ENCODE measurements around the genes CLEC9A, KLRC1, TAS2R9, TAS2R30 and TAS2R42.

GRCh38 chr12:9647264-9647786 lies 22.2 kb upstream of the CLEC2D start:
- PRO-cap, result no peak
- RAMPAGE, long total RNA, 2 experiments, result no peak in any of the 2 experiments

DNA sequence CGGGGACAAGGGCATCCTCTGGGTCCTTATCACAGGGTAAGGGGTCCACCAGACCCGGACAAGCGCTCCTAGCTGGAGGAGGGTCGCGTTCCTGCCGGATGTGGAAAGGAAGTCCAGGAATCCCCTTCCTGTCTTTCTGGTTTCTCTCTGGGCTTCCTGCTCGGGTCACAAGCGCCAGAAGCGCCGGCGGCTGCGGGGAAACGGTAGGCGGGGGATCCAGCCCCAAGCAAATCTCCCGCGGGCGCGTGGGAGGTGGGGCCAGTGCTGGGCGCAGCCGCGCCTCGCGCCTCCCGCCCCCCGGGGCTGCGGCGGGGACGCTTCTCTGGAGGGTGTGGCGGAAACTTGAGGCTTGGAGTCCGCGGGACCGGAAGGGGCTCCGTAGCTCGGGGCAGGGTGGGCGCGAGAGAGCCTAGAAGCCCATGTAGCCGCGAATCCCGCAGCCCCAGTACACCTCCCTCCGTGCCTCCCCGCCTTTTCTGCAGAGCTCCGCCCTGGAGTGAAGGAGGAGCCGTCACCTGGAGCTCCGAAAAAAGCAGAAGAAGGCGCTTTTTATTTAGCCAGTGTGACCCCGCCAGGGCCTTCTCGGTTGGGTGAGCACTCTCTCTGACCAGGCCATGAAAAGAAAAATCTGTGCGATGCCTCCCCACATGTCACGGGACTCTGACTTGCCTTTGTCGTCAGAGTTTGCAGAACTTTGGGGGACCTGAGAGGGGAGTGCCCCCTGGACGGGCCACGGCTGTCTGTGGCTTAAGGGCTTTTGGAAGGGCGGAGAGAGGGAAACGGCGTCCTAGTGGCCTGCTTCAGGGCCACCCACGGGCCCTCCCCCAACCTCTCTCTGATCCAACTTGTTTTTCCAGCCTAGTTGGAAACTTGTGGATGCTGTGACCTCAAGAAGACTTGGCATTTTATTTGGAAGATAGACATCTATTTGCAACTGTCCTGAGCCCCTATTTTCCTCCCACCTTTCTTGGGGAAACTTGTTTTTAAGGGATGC lies 21.4 kb upstream of the CLEC2D start:
- PRO-cap, result bidirectional peak, plus-strand start at position 381 of the sequence, minus-strand start at position 202 of the sequence; bidirectional peak, plus-strand start at position 865 of the sequence, minus-strand start at position 744 of the sequence
- RAMPAGE, long total RNA, 2 experiments, result start-site peak on the plus strand in 2 of 2 experiments, centred at positions 356 to 875 of the sequence, 17 to 43 reads per replicate

DNA sequence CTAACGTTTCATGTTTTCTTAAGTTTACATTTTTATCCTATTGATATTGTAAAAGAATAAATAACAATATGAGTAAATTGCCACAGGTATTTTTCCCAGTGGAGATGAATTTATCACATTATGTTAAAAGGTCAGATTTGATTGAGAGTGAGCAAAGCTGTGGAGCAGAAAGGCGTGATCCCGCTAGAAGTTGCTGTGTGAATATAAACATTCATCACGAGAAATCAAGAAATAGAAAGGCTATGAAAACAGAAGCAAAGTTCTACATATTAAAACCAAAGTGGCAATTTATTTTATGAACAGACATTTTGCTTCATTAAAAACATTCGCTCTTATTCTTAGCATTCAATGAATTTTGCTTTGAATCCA lies 28.2 kb downstream of the CD69 start:
- PRO-cap, result no peak
- RAMPAGE, long total RNA, 2 experiments, result no peak in any of the 2 experiments

DNA sequence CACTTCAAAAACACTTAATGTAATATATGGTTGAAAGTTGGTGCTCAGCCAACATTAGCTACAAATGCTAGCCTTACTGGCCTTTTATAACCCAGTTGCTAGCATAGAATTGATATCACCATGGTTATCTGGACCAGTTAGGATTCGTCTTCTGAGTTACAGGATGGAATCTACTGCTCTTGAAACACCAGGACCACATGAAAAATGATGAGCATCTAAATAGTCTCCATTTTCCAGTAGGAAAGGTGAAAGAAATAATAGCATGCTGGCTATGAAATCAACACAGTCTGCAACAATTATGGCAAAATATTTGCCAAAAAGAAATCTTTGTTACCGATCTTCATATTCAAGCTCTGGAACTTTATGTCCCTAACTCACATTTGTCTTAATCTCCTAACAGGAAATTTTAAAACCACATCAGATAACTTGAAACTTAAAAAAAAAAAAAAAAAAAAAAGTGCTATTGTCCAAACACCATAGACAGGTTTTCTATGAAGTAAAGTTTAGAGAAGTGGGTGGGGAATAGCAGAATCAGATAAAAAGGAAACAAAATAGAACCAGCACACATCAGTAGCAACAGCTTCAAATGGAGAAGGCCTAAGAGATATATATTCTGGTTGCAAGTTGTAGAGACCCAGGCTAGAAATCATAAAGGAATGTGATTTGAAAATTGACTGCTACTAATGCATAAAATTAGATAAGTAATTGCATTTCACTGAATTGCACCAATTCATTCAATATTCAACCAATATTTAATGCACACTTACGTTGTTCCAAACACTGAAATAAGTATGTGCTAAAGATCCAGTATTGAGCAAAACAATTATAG lies 12.8 kb upstream of the CD69 start:
- PRO-cap, result no peak
- RAMPAGE, long total RNA, 2 experiments, result no peak in any of the 2 experiments

DNA sequence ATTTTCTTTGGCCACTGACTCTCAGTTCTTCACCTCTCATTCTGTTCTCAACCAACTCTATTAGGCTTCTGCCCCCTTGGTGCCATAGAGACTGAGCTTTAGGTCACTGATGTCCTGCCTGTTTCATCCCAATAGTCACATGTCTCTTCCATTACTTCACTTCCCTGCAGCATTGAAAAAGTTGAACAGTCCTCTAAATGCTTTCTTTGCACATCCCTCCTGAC lies 2.7 kb downstream of the CLEC12A start:
- PRO-cap, result no peak
- RAMPAGE, long total RNA, 2 experiments, result no peak in any of the 2 experiments

GRCh38 chr12:10030424-10030860 lies at the start of gene CLEC9A:
Gene CLEC9A, plus strand, starts transcription at chr12:10030682.
- PRO-cap, result no peak
- RAMPAGE, long total RNA, 2 experiments, result no peak in any of the 2 experiments

- PRO-cap, result no peak
- RAMPAGE, long total RNA, 2 experiments, result no peak in any of the 2 experiments
These were observed 29.7 kb downstream of the CLEC1A start for GRCh38 chr12:10069013-10069479.

- PRO-cap, result no peak
- RAMPAGE, long total RNA, 2 experiments, result no peak in any of the 2 experiments
These were observed 2.0 kb upstream of the CLEC1A start for GRCh38 chr12:10100765-10101252.

DNA sequence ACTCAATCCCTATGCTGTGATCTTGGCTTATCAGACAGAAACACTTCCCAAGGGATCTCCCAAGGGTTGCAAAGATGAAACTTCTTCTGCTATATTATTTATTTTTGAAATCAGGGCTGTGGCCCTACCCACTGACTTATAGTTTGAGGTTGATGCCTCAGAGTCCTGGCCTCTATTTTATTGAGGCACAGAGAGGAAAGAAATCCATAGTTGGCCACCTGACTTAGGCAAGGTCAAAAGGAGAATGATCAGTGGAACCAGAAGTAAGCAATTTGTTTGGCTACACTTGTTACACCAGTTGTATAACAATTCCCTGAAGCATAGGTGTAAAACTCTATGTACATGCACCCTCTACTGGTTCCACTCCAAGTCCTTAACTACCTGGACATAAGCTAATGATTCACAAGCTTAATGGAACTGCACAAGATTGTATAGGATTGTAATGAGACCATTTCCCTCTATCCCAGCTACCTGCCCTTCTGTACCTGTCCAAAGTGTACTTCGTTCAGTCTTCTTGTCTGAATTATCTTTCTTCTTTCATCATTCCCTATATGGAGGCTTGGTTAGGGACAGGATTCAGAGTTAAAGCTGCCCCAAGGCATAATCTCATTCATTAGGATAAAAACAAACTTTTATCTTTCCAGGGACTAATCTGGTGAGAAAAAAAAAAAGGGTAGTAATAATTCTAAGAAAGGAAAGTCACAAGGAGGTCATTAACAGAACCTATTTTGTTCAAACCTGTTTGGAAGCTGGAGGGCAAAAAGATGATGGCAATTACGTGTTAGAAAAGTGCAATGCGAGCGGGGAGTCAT lies 3.0 kb upstream of the TMEM52B start:
- PRO-cap, result no peak
- RAMPAGE, long total RNA, 2 experiments, result no peak in any of the 2 experiments

GRCh38 chr12:10392787-10393006 lies 2.9 kb upstream of the KLRK1 start:
- PRO-cap, result no peak
- RAMPAGE, long total RNA, 2 experiments, result no peak in any of the 2 experiments

GRCh38 chr12:10452939-10453583 lies at the start of gene KLRC1:
Gene KLRC1, minus strand, starts transcription at chr12:10453377.
- PRO-cap, result no peak
- RAMPAGE, long total RNA, 2 experiments, result no peak in any of the 2 experiments

DNA sequence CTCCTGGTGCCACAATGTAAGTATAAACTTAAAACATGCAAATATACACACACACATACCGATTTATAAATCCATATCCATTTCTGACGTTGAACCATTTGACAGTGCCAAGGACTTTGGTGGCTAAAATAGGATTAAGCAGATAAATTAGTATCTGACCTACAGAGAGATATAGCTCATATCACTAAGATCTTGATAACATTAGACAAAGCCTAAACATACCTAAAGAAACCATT lies 4.2 kb downstream of the YBX3 start:
- PRO-cap, result no peak
- RAMPAGE, long total RNA, 2 experiments, result start-site peak on the minus strand in 1 of 2 experiments, centred at position 85 of the sequence, 119 reads per replicate

DNA sequence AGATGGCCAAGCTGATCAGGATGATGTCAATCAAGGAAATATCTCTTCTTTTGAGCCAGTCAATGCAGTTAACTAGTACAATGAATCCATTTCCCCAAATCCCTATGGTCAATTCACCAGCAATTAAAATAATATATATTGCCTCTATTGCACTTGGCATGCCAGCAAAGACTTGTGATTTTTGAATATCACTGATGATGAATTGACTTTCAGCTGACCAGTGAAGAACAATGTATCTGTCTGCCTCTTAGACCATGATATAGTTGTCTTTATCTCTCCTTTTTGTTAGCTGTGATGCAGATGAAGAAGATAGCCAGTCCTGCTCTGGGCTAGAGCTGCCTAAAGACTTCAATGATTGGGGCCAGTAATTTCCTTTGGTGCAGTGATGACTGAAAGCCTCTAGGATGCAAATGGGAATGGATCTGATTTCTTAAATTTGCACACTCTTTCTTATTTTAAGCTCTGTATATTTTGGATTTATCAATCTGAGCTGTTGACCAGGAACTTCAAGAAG lies at the start of gene TAS2R9:
Gene TAS2R9, minus strand, starts transcription at position 253 of the 514 bp plus-strand sequence.
- PRO-cap, result no peak
- RAMPAGE, long total RNA, 2 experiments, result no peak in any of the 2 experiments

GRCh38 chr12:11134359-11135066 lies at the start of gene TAS2R30:
Gene TAS2R30, minus strand, starts transcription at chr12:11134644.
- PRO-cap, result no peak
- RAMPAGE, long total RNA, 2 experiments, result no peak in any of the 2 experiments

- PRO-cap, result no peak
- RAMPAGE, long total RNA, 2 experiments, result no peak in any of the 2 experiments
These were observed at the start of gene TAS2R42 for GRCh38 chr12:11186722-11187230. Gene TAS2R42, minus strand, starts transcription at chr12:11186937.

DNA sequence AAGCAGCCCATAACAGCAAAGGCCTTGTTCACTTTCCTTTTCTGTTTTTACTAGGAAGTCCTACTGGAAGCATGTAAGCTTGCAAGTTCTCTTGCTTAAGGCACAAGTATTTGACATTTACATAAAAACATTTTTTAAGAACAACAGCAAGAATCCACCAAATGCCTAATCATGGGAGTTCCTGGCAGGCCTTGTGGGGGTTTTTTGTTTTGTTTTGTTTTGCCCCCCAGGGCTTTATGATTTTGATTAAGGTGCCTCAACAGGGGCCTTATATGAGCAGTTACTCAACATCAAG lies 50.7 kb upstream of the PRB2 start:
- PRO-cap, result no peak
- RAMPAGE, long total RNA, 2 experiments, result no peak in any of the 2 experiments

GRCh38 chr12:11546939-11547801 lies 102.3 kb upstream of the ETV6 start:
- PRO-cap, result no peak
- RAMPAGE, long total RNA, 2 experiments, result no peak in any of the 2 experiments

GRCh38 chr12:11658473-11658748 lies 8.9 kb downstream of the ETV6 start:
- PRO-cap, result no peak
- RAMPAGE, long total RNA, 2 experiments, result no peak in any of the 2 experiments

GRCh38 chr12:11661313-11662035 lies 12.0 kb downstream of the ETV6 start:
- PRO-cap, result no peak
- RAMPAGE, long total RNA, 2 experiments, result no peak in any of the 2 experiments

DNA sequence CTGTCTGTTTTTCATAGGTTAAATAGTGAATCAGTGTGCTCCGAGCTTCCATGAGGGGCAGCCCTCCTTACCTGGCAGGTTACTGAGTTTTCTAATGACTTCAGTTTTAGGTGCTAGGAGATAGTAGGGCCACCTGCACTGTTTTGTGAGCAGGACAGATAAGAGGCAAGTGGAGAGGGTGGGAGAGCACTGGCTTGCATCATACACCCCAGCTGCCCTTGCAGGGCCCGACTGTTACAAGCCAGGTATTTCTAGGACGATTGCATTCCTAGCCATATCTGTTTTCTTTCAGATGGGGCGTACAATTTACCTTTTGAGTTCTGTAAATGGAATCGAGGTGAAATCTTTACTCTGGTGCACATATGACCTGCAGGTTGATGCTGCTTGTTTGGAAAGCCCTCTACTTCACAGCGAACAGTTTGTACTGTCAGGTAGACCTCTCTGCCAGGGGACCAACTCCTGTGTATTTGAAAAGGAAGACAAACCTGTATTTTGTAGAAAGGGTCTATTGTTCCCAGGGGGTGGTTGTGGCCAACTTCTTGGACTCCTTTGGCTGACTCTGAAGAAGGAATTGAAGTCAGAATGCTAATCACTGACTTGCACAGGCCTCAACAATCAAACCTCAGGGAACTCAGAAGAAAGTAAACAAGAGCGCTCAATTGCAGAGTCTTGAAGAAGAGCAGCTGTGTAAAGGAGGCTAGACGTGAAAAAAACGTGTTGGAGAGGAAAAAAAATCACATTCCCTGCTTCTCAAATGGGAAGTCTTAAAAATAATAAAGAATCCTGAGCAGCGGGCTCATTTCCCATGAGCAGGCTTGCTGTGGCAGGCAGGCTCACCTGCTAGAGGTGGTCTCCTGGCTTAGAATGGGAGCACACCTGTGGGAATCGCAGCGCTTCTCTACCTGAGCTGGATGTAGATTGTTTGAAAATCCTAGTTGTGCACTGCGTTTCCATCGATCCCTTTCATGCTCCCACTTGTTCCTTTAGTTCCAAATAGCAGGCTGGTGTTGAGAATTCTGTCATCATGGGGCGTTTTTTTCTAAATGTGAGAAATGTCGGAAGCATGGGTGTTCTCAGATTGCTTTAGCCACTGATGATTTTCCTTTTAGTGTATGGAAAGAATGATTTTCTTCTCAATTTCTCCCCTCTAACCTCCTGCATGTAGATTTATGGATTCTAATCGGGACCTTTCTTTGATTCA lies 57.4 kb downstream of the ETV6 start:
- PRO-cap, result no peak
- RAMPAGE, long total RNA, 2 experiments, result no peak in any of the 2 experiments